Myometrial cell (primary cell): Measurements from ENCODE around the genes PCDHB4, PCDHB16, PCDHB13 and TAF7.

DNA sequence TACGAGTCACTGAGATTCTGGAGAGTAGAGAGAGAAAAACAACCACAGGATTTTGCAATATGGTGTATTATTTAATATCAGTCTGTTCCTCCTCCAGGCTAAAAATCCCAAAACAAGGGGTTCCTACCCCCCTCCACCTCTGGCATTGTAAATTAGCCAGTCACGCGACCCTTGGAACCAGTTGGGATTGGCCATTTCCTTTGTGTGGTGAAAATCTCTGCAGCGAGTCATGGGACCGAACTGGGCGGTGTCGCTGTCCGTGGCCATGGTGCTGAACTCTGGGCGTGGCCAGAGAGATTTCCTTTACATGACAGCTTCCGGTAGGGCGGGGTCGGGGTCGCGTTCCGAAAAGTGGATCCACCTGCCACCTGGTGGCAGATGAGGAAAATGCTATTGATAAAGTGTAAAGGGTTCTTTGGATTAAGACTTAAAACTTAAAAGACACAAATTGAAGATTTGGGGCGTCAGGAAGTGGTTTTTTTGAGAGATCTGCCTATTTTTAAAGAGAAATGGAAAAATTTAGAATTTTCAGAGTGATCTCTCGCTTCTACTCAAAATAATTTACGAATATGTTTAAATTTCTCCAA lies 10.1 kb upstream of the PCDHB1 start:
- RAMPAGE, long total RNA: no peak

GRCh38 chr5:141100611-141101060 lies 363 bp downstream of the PCDHB3 start:
- RAMPAGE, long total RNA: no peak

GRCh38 chr5:141121625-141121929 lies at the start of gene PCDHB4:
TSS of gene PCDHB4 (plus strand) at chr5:141121818.
- RAMPAGE, long total RNA: no peak

- RAMPAGE, long total RNA: no peak
These were observed at the start of gene PCDHB16 for GRCh38 chr5:141182246-141182870. TSS of gene PCDHB16 (plus strand) at chr5:141182387.

DNA sequence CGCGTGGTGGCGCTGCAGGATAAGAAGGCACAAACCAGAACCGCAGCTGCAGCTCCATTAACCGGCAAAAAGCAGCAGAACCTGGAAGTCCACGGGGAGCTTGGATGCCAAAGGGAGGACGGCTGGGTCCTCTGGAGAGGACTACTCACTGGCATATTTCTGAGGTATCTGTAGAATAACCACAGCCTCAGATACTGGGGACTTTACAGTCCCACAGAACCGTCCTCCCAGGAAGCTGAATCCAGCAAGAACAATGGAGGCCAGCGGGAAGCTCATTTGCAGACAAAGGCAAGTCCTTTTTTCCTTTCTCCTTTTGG lies at the start of gene PCDHB13:
TSS of gene PCDHB13 (plus strand) at position 49 of the 317 bp plus-strand sequence.
- RAMPAGE, long total RNA: no peak

- RAMPAGE, long total RNA: start-site peak on the minus strand at chr5:141320756-141320772, 104 and 47 reads in 2 replicates
These were observed at the start of gene TAF7 for GRCh38 chr5:141320683-141321437. TSS of gene TAF7 (minus strand) at chr5:141320784.

DNA sequence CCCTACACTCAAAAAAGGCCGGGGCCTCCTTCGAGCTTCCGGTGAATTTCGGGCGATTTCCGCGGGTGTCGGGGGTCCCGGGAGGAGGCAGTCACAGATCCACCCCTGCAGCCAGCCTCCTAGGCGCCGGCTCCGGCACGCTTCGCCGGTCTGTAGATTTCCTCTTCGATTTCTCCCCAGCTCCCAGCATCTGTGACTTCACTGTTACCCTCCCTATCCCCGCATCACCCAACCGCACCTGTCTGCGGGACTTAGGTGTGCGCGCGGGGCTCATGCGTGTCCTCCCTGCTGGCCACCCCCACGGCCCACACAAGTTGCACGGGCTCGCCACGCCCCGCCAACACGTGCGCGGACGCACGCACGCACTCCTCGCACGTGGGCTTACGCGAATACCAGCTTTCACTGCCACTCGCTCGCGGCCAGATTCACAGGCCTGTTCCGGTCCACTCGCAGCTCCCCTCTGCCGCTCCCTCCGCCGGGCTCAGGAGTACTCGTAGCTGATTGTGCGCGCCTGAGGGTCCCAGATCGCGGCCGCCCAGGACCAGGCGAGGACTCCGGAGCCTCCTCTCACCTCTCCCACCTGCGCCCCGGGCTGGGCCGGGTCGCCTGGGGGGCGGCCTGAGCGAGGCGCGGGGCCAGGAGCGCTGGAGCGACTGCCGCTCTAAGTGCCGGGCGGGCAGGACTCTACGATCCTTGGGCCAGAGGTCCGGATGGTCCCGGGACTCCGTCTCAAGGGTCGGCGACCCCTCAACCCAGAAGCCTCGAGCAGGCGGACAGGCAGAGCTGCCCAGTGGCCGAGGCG lies 3.3 kb downstream of the PCDHGC5 start:
- RAMPAGE, long total RNA: no peak

- RAMPAGE, long total RNA: no peak
These were observed 20.7 kb downstream of the PCDHGC5 start for GRCh38 chr5:141509549-141509952.

- RAMPAGE, long total RNA: no peak
These were observed 32.4 kb downstream of the PCDHGC5 start for GRCh38 chr5:141521057-141521869.

- RAMPAGE, long total RNA: no peak
These were observed 36.0 kb downstream of the PCDHGC5 start for GRCh38 chr5:141524525-141525669.

DNA sequence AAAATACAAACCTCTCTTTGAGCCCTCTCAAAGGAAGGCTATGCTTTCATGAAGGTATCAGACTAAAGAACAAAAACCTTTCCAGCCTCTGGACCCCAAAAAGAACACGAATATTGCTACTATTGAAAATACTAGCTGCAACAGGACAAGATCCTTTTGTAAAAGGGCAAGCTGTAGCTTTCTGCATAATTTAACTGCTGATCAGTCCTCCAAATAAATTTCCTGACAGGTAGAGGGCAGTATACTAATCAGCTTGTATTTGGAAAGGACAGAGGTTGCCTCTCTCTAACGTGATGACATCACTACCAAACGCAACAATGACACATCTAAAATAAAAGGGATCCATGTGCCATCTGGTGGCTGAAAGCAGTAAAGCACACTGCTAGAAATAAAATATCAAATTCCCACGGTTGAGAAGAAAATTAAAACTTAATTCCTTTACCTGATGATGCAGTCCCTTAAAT lies 54.7 kb downstream of the DIAPH1 start:
- RAMPAGE, long total RNA: no peak

- RAMPAGE, long total RNA: no peak
These were observed 28.7 kb downstream of the PCDH1 start for GRCh38 chr5:141849250-141850178.

DNA sequence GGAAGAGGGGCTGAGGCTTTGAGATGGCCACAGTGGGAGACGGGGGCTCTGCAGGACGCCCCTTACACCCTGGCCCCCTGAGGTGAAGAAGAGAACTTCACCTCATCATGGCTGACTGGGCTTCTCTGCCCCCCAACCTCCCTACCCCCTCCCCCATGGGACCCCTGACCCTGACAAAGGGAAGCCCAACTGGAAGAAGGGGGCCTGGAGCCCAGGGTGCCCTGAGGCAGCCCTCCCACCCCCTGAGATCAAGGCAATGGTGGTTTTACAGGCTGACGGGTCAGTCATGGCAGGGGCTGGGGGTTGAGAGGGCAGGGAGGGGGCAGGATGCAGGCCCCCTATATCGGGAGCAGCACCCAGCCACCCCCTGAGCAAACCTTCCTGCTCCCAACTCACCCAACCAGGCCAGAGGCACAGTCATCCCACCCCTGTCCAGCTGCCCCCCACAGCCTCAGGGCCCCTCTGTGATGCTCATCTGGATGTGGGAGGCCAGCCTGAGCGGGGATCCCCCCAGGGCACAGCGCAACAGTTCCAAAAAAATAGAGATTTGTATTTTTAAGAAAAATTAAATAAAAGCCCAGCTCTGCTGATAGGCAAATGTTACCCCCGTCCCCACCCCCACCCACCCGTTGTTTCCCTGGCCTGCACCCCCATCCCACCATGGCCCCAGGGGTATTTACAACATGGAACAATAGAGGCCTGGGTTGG lies 25.5 kb downstream of the PCDH1 start:
- RAMPAGE, long total RNA: no peak

GRCh38 chr5:141868399-141869510 lies 9.5 kb downstream of the PCDH1 start:
- RAMPAGE, long total RNA: no peak

- RAMPAGE, long total RNA: no peak
These were observed 9.4 kb upstream of the DELE1 start for GRCh38 chr5:141914085-141914838.

DNA sequence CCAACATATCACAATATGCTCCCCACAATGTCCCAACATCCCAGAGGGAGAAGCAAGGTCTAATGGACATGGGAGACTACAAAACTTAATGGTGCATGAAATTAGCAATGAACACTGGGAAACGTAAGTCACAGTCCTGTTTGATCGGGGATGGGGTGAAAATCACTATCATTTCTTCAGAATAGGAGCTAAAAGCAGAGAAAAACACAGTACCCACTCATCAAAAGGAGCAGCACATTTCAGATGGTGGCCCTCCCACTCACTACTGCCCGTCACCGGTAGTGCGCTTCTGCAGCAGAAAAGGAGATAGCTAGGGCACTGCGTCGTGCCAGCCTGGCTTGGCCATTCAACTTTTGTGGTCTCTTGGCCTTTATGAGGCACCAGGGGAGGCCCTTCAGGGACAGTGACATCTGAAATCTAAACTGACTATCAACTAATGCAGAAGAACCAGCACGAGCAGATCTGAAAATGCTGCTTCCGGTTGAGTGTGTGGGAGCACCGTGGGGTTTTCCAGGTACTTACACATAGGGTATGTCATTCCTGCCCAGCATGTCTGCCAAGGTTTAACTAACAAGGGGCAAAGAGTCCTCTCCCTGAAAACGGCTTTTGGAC lies 20.4 kb upstream of the NDFIP1 start:
- RAMPAGE, long total RNA: no peak

DNA sequence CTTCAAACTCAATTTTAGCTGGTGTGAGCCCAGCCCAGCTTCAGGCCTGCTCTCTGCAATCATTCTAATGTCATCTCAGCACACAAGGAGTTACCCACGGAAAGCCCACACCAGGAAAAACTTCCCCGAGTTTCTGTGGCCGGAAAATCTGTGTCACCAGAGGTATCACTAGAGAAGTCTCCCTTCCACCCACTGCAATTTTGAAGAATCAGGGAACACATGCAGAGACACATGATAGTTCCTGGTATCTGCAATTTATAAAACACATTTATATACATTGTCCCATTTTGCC lies 13.5 kb upstream of the NDFIP1 start:
- RAMPAGE, long total RNA: no peak

DNA sequence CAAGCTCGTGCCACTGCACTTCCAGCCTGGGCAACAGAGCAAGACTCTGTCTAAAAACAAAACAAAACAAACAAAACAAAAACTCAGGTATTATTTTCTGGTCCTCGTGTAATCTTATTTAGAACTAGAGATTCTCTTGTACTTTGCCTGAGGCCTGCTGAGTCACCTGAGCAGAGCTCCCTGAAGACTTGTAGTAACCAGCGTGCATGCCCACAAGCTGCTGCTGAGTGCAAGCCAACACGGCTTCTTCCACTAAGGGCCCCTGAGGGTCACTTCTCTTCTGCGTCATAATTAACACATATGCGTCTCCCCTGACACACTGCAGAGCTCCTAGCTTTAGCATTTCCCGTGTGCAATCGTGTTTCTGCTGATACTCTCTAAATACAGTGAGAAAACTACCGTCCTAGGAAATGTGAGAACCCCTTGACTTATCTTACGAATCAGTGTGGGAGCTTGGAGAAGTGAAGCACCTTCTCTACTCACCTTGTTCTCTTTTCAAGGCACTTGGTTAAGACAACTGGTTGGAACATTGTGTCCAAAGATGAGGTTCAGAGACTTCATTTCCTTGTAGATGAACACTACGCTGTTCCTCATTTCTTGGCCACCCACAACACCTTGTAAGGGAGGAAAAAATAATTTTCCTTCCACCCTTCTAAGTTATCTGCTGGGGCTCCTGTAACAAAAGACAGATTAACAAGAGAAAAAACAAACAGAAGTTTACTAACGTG lies 10.8 kb upstream of the NDFIP1 start:
- RAMPAGE, long total RNA: no peak

DNA sequence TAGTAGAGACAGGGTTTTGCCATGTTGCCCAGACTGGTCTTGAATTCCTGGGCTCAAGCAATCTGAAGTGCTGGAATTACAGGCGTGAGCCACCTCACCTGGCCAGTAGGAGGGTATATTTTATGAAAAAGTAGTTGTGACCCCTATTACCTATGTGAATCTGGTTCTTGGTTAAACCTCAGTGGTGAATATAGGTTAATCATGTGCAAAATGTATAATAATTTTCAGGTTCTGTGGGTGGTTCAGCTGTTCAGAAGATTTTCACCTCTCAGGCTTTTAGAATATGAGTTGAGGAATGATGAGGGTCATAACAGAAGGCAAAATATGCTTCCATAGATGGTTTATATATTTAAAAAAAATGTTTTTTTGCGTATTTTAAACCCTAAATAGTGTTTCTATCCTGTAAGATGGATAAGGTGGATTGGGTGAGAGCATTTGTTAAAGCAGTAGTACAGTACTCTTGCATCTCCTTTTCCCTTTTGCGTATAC lies 47.0 kb downstream of the NDFIP1 start:
- RAMPAGE, long total RNA: no peak

- RAMPAGE, long total RNA: no peak
These were observed 17.5 kb upstream of the SPRY4 start for GRCh38 chr5:142342106-142342915.